Fibroblast of villous mesenchyme (primary cell): Measurements from ENCODE around the genes NTNG2 and GFI1B.

DNA sequence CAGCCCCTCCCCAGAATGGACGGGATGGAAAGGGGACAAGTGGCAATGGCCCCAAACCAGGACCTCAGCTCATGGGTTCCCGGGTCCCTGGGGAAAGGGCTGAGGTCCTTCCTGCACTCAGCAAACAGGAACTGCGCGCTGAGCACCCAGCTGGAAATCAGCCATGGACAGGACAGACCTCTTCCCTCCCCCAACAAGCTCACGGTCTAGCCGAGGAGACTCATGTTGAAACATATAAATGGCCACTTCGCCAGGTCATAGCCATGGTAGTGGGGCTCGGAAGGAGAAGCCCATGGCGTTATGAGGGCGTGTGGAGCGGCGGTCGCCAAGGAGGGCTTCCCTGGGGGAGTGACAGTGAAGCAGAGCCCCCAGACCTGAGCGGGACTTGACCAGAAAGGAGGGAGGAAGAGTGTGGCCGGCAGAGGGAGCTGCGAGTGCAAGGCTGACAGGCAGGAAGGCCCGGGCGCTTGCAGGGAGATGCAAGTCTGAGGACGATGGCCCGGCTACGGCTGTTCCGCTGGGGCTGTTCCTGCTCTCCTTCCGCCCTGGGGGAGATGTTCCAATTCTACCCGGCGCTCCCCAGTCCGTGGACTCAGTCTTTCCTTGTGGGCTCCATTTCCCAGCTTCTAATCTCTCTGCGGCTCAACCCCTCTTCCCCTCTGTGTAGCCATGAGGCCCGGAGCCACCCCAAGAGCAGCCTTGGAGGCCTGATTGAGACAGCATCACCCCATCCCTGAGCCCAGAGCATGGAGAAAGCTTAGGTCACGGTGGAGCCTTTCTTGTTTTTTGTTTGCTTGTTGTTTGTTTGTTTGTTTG, 43.9 kb upstream of the PRRC2B start:
- CAGE, long polyA plus RNA: no peak

DNA sequence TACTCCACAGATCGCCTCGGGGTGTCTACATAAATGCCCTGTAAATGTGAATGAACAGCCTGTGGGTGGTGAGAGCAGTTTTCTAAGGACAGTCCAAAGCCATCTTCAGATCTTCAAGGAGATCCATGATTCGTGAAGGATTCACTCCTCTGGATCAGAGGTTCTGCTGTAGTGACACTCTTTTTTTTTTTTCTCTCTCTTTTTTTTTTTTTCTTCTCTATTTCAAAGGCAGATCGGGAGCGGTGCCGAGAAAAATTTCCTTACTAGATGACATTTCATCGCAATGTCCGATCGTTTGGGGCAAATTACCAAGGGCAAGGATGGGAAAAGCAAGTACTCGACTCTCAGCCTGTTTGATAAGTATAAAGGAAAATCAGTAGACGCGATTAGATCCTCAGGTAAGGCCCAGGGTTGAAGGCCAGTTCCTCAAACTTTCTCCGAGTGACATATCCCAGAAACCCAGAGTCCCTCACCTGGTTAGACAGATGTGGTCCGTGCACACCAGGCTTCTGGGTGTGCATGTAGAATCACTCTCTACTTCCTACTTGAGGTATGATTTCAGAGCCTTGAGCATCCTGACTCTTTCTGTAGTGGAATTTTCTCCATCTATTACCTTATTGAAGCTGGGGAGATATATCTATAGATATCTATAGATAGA, 36.1 kb downstream of the PRRC2B start:
- CAGE, long polyA plus RNA: no peak

DNA sequence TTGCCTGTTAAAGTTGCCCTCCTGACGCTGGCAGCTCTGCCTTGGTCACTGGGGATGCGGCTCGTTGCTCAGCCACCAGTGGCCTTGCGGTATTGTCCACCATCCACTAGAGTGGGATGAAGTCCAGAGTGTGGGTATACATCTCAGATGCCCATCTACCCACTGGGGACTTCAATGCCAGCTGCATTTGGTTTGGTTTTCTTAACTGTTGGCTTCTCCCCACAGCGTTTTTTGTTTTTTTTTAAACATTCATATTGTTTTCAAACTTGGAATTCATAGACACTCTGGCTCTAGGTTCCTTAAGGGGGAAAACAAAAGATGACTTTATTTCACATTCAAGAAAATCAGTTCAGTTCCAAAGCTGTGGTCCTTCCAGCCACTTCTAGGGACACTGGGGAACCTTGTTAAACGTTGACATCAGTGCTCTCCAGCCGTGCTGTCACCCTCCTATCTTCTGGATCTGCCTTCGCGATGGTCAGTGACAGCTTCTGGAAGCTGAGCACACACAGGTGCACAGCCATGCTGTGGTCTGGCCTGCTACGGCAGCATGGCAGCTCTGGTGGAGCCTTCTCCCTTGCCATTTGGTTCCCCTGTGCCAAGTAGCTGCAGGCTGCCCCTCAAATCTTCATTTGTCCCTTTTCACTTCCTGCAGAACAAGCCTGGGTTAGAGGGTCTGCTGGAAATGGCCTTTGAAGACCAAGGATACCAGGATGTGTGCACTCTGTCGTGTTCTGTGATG, 3.8 kb upstream of the POMT1 start:
- CAGE, long polyA plus RNA: no peak

DNA sequence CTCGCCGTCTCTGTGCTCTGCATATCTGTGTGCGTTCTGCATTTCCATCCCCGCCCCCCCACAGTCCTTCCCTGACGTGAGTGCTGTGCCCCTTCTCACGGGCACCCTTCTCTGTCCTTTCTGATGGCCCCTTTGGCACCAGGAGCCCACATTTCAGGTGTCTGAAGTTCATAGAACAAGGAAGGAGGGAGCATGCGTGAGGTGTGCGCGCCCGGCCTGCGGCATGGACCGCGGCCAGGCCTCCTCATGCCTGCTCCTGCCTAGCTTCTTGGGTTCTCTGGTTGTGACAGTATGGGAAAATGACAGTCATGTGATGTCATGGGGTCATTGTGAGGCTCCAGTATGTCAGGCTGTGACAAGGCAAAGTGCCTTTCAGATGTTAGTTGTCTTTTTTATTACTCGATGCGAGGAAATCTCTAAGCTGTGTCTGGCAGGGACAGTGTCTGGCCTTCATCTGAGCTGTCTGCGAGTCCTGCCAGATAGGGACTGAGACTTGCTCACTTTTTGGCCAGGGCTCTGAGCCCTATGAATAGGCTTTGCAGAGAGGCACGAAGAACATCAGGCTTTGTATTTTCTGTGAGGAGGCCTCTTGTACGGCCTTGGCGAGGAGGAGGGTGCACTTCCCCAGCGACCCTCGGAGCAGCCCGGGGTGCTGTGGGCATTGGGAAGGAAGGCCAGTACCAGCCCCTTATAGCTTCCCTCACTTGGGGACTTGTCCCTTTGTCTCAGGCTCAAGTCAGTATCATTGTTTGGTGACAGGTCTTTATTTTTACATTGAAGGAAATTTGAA, 13.2 kb downstream of the UCK1 start:
- CAGE, long polyA plus RNA: no peak

DNA sequence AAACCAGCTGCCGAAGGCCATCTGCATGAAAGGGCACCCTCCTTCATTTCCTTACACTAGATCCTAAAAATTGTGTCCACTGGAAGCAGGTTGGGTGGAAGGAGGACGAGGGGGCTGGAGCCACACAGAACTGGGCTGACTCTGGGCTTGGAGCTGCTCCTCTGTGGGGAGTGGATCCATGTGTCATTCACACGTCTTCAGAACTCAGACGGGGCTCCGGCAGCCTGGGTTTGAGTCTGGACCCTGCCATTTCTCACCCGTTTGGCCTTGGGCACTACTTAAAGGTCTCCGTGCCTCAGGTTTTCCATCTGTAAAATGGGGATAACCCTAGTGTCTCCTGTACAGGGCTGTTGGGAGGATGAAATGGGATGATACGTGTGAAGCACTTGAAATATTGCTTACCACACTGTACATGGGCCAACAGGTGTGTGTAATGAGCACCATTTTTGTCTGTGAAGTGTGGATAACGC, 74.1 kb downstream of the PRRT1B start:
- CAGE, long polyA plus RNA: no peak

DNA sequence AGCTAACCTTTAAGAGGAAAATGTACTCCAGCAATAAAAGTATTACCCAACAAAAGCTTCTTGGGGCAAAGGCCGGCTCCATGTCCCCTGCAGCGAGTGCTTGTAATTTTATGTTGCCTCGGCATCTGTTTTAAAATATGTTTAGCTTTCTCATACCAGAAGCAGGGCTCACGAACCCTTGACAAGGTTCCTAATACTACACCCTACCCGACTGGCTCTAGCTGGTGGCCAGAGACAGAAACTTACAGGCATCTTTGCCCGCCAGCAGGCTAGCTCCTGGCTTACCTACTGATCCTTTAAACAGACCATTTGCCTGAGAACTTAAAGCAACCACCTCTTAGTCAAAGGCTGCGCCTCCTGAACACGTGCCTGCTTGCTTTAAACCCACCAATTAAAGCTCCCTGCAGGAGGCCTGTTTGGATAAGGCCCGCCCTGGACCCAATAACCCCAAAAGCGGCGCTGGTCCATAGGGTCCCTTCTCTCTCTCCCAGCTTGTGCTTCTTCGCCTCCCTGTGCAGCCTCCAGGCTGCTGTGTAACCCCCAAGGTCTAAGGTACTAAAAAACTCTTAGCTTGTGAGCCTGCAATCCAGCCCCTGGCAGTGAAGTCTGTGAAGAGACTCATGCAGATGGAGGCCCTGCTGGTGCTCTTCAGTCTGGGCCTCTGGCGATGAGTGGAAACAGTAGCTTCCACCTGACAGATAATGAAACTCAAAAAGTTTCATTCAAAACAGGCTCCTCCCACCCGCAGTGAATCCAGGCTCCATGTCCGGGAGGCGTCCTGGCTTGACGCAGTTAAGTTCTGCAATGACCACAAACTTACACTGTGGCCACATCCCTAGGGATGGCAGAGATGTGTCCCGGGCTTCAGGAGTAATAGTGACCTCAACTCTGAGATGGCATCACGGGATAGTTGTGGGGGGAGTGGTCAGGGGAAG, 97.1 kb downstream of the PRRT1B start:
- CAGE, long polyA plus RNA: no peak

DNA sequence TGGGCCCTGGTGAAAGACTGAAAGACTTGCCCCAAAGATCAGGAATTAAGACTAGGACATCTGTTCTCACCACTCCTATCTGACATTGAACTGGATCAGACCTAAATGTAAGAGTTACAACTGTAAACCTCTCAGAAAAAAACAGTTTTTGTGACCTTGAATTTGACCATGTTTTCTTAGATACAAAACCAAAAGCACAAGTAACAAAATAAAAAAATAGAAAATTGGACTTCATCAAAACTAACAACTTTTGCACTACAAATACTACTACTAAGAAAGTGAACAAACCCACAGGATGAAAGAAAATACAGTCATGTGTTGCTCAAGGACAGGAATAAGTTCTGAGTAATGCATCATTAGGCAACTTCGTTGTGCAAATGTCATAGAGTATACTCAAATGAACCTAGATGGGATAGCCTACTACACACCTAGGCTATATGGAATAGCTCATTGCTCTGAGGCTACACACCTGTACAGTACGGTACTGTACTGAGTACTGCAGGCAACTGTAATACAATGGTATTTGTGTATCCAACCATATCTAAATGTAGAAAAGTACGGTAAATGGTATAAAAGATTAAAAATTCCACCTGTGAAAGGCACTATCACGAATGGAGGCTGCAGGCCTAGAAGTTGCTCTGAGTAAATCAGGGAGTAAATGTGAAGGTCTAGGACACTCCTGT, 88.3 kb downstream of the RAPGEF1 start:
- CAGE, long polyA plus RNA: no peak

GRCh38 chr9:131707653-131708160, 32.2 kb downstream of the RAPGEF1 start:
- CAGE, long polyA plus RNA: no peak

DNA sequence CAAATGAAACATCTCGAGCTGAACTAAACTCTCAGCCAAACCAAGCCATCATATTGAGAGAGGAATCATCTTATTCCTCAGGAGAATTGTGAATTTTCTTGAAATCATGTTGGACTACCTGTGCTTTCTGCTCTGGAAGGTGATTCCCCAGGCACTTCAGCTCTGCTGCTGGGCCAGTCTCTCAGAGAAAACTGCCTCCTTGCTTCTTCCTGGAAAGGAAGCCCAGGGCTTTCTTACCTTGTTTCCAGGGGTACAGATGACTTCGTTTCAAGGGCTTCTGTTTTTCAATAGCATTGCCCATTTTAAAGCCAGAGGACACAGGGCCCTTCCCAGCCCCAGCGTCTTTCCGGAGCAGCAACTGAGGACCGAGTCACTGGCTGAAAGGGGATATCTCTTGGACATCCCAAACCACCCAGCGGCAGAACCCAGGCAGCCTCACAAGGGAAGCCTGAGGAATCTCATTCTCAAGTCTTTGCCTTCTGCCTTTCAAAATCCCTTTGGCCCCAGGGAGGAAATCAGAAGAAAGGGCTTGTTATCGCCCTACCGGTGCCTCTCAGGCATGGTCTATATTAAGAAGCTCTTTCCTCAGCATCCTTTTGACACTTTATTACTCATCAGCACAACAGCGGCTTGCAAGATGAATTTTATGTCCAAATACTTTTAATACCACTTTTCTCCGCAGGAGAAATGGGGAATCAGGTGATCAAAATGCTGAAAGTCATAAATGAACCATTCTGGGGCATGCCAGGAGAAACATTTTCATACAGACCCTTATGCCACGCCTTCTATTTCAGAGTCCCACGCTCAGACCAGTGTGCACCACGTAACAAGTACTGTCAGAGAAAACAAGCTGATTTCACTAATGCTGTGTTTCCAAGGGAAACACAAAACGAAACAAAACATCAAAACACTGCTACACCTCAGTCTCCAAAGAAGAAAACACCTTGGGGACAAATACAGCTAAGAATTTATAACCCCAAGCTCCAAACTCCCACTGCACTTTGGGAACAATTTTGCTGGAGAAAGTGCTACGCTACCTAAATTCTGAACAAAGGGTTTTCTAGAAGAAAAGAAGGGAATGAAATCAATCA, 30.1 kb downstream of the RAPGEF1 start:
- CAGE, long polyA plus RNA: no peak

DNA sequence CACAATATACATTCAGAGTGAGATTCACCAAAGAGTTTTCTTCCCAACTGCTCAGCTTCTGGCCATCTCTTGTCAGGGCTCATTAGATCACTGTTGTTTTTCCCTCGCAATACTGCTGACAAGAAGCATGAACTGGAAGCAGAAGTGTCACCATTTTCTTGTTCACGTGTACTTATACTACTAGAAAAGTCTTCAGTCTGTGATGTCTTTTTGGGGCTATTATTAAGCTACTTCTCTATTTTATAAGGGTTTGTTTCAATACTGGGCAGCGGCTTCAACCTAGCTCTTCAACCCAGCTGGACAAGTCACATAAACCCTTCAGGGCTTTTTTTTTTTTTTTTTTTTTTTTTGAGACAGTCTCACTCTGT, 20.7 kb downstream of the RAPGEF1 start:
- CAGE, long polyA plus RNA: no peak

DNA sequence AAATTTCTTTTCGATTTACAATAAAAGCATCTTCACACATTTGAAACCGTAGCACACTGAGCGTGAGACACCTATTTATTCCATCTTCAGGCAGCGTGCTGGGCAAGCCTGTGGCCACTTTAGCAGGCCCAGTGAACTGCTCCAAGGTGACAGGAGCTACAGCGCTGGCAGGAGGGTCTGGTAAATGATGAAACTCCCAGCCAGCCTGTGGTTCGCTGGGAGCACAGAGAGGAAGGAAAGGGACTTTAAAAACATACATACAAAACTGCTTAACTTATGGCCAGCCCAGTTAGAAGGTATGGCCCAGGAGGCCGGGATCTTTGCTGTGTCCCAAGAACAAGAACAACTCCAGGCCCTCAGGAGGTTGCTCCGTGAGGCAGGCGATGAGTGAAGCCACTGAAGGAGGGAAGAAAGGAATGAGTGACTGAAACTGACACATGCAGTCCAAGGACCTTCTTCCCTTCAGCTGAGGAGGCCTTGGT, 5.0 kb downstream of the RAPGEF1 start:
- CAGE, long polyA plus RNA: no peak

- CAGE, long polyA plus RNA: no peak
These were observed at the start of gene NTNG2 for GRCh38 chr9:132161862-132162223. Gene NTNG2, plus strand, starts transcription at chr9:132162058.

GRCh38 chr9:132378247-132378994, 23.6 kb upstream of the SETX start:
- CAGE, long polyA plus RNA: no peak

DNA sequence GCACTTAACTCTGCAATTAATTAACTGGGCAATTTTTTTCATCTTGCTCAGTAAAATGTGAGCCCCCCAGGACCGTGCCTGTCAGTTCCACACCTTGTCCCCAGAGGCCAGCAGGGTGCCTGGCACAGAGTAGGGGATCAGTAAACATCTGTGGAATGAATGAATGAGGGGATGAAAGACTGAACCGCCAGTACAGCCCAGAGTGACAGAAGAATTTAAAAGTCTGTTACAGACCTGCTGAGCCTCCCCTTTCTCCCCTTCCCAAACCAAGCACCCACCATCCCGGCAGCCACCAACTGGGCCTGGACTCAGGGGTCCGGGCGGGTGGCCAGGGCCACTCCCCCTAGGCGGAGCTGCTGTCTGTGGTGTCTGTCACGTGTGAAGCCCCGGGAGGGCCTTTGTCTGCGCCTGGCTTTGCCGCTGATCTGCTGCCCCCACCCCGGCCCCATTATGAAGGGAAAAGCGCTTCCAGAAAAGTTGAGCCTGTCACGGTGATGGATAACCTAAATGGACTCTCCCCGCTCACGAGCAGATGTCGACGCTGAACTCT, 36.4 kb upstream of the BARHL1 start:
- CAGE, long polyA plus RNA: no peak

DNA sequence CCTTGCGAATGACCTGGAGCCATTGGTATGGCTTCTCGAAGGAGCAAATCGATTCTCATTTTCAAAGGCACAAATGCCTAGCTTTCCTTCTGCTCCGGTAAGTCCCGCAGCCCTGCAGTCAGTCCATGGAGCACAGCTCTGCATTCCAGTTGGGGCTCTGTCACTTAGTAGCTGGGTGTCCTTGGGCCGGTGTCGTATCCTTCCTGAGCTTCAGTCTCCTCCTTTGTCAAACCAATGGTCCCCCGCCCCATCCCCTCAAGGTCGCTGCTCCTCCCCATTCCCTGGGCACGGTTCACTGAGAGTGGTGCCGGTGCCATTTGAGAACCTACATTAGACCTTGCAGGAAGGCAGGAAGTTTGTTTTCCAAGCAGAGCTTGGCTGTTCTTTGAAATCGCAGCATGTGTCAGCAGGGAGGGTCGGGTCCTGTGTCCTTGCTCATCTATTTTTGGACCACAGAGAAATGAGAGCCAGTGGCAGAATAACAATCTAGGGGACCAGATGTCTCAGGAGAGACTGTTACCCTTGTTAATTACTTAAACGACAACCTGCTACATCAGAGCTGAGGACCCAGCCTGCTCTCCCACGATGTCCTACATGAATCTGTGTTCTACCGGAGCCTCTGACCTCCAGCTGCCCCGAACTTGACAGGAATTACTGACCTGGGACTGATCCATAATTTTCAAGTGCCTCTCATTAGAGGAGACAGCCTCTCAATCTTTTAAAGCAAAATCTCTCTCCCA, 21.7 kb upstream of the BARHL1 start:
- CAGE, long polyA plus RNA: no peak

GRCh38 chr9:132594279-132595175, 12.1 kb downstream of the BARHL1 start:
- CAGE, long polyA plus RNA: no peak

GRCh38 chr9:132895097-132895981, 16.6 kb downstream of the SPACA9 start:
- CAGE, long polyA plus RNA: no peak

- CAGE, long polyA plus RNA: no peak
These were observed 23.9 kb downstream of the SPACA9 start for GRCh38 chr9:132902551-132902998.

- CAGE, long polyA plus RNA: no peak
These were observed at the start of gene GFI1B for GRCh38 chr9:132978425-132978888. Gene GFI1B, plus strand, starts transcription at chr9:132978694.

- CAGE, long polyA plus RNA: no peak
These were observed 3.6 kb upstream of the GTF3C5 start for GRCh38 chr9:133027125-133027568.